Right common carotid artery plus branches (tissue), 1 donor: ENCODE measurements around the gene GEMIN6.

- PRO-cap, result no peak
Observed at GRCh38 chr2:37758083-37758283, 86.5 kb upstream of the CDC42EP3 start.

DNA sequence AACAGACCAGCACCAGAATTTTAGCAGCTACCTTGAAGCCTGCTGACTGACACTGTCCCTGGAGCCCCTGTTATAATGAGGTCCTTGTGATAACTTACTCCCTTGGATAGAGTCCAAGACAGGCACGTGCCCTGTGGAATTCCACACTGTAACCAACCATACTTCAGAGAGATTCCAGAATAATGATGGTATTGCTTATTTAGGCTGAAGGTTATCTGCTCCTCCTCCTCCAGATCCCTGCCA is 97.1 kb upstream of the RMDN2 start:
- PRO-cap, result no peak

DNA sequence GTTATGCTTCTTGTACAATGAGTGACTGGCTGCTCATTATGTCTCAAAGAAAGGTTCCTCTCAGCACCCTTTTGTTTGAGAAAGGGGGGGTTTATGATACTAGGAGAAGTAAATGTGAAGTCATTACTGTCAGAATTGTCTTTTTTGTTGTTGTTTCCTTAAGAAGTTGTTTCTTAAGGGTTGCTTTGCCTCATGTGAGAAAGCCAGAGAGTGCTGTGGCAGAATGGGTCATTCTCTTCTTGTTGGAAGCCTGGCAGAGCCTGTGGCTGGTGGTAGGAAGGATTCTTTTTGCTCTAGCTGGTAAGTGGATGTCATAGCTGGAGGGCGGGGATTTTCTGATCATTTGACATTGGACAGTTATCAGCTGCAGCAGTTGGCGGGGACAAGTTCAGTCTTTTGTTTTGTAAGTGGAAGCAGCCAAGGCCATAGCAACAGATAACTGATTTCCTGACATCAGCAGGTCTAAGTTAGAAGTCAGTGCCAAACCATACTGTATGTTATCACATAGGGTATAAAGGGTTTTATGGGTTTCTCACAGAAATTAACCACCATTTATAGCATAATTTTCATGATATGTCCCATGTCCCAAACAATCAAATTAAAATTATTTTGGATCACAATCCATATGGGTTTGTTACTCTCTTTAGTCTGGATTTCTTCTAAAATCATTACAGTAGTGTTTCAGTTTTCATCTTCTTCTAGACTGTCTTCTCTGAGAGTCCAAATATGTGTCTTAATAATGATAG is 5.4 kb upstream of the RMDN2 start:
- PRO-cap, result no peak

DNA sequence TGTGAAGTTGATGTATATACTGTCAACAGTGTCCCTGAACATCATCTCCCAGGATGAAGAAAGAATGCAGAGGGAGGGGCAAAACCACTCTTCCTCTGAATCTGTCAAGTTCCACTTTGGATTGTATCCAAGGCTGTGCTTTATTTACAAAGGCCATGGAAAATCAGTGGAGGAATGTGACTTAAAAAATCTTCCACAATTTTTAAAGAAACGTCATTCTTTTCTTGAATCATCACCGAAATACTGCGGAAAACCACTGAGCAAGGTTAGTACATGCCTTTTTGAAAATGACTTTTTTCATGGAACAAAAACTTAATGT is 4.4 kb upstream of the RMDN2 start:
- PRO-cap, result no peak

DNA sequence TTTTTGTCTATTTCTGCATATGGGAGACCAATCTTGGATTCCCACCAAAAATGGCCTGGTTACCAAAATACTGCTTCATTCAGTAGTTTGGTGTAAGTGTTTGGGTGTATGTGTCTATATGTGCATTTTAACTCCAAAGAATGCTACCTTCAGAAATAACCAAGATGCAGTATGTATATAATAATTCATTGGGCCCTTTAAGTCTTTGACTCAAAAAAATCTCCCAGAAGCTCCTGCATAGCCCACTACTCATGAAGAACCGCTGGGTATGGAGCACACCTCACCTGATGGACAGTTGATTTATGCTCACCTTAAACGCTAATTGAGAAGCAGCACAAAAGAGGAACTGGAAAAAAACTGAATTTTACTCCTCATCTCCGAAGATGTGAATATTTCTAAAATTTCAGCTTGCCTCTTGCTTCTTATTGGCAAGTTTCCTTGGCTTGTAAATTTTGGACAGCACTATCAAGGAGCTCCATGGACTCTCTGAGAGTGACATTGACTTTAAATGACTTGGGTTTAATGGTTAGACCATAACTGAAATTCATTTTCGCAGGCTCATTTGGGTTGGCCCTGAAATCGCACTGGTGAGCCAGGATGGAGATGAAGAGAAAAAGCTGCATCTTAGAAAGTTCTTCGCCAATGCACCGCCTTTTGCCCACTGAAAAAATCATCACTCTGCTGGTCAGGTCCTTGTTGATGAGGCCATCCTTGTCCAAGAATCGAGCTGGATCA is 5.5 kb downstream of the CYP1B1 start:
- PRO-cap, result no peak

GRCh38 chr2:38097866-38098917 is 22.2 kb upstream of the CYP1B1 start:
- PRO-cap, result no peak

- PRO-cap, result no peak
Observed at GRCh38 chr2:38113928-38114560, 38.1 kb upstream of the CYP1B1 start.

DNA sequence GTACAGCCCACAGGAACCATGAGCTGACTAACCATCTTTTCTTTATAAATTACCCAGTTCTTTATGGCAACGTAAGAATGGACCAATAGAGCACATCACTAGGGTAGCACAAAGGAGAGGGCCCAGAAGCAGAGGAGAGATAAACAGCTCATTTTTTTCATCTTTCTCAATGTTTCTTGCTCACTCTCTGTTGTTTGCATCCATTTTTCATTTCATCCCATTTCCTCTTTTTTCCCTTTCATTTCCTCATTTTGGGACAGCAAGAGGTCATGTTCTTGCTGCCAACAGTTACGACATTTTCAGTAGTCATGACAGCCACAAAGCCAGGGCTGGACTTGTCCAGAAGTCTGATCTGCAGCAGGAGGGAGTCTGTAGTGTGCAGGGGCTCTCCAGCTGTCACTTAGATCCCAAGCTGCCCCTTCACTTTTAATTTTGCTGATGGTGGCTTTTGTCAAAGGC is 52.7 kb upstream of the CYP1B1 start:
- PRO-cap, result no peak

- PRO-cap, result no peak
Observed at GRCh38 chr2:38129284-38129960, 53.5 kb upstream of the CYP1B1 start.

- PRO-cap, result no peak
Observed at GRCh38 chr2:38177902-38178647, 102.1 kb upstream of the CYP1B1 start.

DNA sequence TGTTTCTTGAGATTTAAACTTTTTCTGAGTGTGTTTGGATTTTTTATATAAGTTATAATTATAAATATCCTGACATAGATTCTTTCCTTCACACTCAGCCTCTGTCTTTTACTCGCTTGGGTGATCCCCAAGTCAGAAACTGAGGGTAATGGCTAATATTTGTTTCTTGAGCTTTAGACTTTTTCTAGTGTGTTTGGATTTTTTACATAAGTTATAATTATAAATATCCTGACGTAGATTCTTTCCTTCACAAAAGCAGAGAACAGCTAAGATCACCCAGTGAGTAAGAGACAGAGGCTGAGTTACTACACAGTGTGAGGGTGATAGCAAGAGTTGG is 89.2 kb downstream of the HNRNPLL start:
- PRO-cap, result unidirectional peak, plus-strand start at position 279 of the sequence

DNA sequence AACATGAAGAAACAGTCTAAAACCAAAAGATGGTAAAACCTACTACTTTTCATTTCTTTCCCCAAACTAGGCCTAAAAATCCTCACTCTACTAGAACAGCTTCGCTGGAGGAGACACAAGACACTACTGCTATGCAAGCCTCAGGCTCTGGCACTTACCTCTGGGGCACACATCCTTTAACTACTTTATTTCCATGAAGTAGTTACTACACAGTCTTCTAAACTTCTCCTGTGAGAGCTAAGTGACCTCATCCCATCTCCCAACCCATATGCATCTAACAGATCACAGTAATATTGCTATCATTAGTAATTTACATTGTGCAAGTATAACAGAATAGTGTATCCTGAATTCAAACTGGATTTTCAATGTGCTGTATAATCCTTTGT is 4.0 kb downstream of the HNRNPLL start:
- PRO-cap, result no peak

GRCh38 chr2:38620241-38620501 is 17.4 kb upstream of the HNRNPLL start:
- PRO-cap, result no peak

GRCh38 chr2:38620502-38620757 is 17.7 kb upstream of the HNRNPLL start:
- PRO-cap, result no peak

DNA sequence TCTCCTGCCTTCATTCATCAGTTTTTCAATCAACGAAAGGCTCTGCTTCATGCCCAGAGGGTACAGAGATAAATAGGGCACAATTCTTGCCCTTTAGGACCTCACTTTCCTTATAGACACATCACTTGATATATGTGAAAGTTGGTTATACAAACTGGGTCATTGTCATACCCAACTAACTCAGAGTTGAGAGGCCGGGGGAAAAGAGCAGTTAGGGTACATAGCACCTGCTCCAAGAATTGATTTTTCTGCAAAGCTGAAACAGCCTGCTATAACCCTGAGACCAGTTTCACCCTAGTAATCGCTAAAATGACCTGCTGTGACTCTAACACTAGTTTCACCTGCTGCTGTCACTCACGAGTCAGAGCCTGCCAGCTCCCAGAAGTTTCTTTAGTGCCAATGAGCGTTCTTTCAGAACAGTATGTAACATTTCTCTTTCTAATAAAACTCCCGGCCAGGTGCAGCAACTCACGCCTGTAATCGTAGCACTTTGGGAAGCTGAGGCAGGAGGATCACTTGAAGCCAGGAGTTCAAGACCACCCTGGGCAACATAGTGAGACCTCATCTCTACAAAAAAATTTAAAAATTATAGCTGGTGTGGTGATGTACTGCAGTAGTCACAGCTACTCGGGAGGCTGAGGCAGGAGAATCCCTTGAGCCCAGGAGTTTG is 28.0 kb downstream of the SRSF7 start:
- PRO-cap, result no peak

GRCh38 chr2:38743016-38743545 is 8.1 kb downstream of the SRSF7 start:
- PRO-cap, result no peak

DNA sequence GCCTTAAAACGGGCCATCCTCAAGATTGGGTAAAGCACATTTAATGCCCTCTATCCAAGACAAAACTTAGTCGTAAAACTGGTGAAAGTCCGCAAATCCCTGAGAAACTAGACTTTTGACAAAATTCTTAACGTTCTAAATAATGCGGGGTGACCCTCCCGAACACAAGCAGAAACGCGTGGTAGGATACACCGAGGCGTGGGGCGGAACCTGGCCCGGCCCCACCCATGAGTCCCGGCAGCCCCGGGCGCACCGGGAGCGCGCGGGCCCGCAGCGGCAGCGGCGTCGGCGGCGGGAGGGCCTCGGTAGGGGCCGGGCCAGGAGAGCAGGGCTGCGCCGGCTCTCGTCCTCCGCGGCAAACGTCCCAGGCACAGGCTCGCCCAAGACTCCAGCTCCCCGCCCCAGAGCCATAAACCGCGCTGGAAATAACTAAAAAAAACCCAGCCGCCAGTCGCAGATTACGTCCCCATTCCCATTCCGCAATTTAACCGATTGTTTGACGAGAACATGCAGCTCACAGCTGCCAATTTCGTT is 831 bp downstream of the SRSF7 start:
- PRO-cap, result bidirectional peak, plus-strand start at position 279 of the sequence, minus-strand start at position 178 of the sequence

DNA sequence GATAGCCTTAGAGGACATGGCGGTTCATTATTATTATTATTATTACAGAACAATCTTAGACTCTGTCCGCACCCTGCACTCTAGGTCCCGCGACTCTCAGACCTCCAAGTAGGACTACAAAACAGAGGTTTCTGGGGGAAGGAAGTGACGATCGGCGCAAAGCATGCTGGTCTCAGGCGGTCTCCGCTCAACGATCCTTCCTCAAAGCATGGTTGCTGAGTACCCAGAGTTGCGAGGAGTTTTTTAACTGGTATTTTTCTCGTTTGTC is at the start of gene GEMIN6:
GEMIN6 (plus strand) TSS at position 179 of the 268 bp plus-strand sequence.
- PRO-cap, result bidirectional peak, plus-strand start at position 179 of the sequence, minus-strand start at position 96 of the sequence

GRCh38 chr2:39066440-39067055 is 54.3 kb downstream of the SOS1 start:
- PRO-cap, result no peak

DNA sequence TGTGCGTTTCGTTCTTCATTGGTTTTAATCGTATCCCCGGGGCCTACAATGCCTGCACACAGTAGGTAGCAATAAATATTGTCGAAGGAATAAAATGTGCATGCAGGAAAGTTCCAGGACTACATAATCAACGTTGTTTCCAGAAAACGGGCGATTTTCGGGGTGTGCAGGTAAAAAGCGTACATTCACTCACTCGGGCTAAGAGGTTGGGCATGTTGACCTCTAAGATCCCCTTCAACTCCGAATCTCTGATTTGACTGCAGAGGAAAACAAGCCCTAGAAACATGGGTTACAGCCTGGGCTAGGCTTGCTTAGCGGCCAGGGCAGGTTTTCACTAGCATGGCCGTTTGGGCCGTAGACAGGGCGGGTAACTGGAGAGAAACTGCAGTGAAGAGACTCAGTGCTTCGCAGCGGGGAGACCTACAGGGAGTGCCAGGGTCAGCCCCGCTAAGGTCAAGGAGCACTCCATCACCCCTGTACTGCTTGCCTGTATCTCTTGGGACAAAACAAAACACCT is 2.9 kb upstream of the SOS1 start:
- PRO-cap, result no peak